ENCODE measurements around a stretch of chr7.

DNA sequence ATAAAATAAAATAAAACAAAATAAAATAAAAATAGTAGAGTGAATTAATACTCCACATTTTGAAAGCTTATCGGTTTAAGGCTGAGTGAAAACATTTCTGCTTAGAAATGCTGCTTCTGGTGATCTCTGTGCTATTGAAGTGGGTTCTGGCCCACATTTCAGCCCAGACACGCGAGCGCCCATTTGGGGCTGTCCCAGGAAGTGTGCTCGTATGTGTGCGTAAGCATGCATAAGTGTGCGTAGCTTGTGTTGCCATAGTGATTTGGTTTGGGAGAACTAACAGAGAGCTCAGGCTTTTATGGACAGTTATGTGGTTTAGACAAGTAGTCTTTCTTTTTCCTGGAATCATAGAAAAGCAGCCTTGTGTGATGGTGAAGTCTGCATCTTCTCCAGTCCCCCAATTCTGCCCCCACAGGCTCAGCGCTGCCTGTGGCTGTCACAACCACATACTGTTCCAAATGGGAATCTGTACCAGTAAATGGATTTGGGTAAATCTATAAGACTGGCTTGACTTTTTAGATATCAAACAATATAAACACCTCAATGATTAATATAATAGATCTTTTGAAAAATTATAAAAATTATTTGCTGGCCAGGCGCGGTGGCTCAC lies 29.8 kb upstream of the PURB start:
- RRBS: no CpG with 5 or more reads among the region's 10 CpGs

- RRBS: no CpG with 5 or more reads among the region's 9 CpGs
Measured at GRCh38 chr7:44981504-44982167, 2.8 kb upstream of the MYO1G start.

DNA sequence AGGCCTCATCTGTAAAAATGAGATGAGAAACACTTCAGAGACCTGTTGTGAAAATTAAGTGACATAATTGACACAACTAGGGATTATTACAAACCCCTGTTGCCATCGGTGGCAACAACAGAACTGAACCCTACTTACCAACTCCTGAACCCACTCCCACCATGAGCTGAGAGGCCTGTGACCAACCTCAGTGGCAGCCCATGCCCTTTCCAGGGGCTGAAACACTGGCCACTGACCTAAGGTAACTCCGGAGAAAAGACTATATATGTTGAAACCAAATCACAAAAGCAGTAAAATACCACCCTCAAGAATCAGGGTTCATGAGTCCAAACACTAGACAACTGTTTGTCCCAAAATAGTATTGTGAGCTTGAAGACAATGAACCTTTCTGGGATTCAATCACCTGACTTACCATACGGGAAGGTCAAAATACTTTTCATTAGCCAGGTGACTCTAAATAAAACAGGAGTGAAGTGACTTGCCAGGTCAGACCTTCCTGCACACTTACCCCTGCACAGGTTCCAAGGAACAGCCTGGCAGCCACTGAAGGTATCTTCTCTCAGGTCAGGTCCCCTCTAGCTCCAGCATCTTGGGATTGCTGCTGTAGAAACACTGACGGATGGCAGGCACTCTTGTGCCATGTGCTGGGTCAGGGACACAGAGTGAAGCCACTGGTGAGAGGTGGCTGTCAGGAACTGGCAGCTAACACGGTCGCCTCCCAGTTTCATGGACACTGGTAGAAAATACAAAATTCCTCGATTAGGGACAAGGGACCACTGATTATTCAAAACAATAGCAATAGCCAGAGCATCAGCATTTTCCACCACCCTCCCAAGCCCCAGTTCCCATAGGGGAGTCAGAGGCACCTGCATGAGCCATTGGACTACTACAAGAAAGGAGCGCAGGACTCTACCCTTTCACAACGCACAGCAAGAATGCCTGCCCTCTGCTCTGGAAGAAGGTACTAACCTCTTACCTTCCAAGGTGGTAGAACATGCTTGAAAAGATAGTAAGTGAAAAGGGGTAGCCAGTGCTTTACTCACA lies 4.8 kb upstream of the MYO1G start:
- RRBS: no CpG with 5 or more reads among the region's 9 CpGs

GRCh38 chr7:44985940-44987293 lies 7.6 kb upstream of the MYO1G start:
- RRBS: 0% methylated on average over 1 of the region's 78 CpGs

DNA sequence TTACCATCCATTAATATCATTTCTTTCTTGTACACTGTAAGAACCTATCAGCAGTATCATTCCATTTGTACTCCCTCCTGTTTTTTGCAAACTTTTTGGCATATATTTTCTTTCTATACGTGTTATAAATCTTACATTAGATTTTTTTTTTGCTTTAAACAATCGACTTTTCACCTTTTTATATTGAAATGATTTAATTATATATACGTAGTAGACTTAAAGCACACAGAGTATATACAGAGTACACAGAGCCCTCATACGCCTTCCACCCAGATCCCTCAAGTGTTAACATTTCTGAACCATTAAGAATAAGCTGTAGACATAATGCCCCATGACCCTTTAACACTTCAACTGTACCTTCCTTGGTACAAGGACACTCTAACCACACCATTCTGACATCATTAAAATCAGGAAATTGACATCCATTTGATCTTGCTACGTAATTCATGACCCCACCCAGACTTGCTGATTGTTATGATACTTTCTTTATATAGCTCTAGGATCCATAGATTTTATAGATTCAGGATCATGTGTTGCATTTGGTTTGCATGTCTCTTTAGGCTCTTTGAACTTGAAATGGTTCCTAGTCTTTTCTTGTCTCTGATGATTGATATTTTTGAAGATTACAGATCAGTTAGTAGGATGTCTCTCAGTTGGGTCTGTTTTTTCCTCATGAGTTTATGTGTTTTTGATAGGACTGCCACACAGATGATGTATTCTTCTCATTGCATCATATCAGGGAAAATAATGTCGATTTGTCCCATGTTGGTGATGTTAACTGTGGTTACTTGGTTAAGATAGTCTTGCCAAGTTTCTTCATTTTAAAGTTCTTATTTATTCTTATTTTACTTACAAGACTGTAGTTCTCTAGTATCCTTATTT lies 13.4 kb downstream of the CCM2 start:
- RRBS: no CpG with 5 or more reads among the region's 6 CpGs

GRCh38 chr7:45064918-45065369 lies 23.8 kb downstream of the NACAD start:
- RRBS: no CpG with 5 or more reads among the region's 4 CpGs

GRCh38 chr7:45148229-45148561 lies 9.4 kb upstream of the RAMP3 start:
- RRBS: no CpG with 5 or more reads among the region's 19 CpGs

GRCh38 chr7:45685141-45685872 lies 111.1 kb downstream of the ADCY1 start:
- RRBS: no CpG with 5 or more reads among the region's 5 CpGs

DNA sequence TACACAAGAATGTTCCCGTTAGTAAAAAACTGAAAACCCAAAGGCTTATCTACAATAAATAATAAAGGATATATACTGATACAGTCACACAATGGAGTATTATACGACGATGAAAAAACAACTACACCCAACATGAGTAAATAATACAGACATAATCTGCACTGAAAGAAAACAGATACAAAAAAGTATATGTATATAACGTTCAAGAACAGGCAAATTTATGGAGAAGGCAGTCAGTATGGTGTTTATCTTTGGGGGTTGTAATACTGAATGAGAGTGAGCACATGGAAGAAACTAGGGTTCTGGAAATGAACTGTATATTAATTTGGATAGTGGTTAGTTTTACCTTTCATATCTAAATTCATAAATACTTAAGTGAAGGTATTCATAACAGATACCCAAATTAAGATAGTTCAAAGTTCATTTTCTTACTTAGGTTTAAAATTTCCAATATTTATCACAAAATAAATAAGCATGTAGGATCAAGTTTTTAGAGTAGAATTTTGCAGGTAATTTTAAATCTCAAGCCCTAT lies 109.0 kb downstream of the CCDC201 start:
- RRBS: no CpG with 5 or more reads among the region's 4 CpGs

- RRBS: no CpG with 5 or more reads among the region's 10 CpGs
Measured at GRCh38 chr7:45890063-45891113, 2.1 kb downstream of the IGFBP1 start.

- RRBS: no CpG with 5 or more reads among the region's 16 CpGs
Measured at GRCh38 chr7:45916994-45917671, 3.9 kb downstream of the IGFBP3 start.

GRCh38 chr7:45977973-45978830 lies 57.1 kb upstream of the IGFBP3 start:
- RRBS: no CpG with 5 or more reads among the region's 11 CpGs

GRCh38 chr7:46153890-46154496 lies 232.9 kb upstream of the IGFBP3 start:
- RRBS: no CpG with 5 or more reads among the region's 4 CpGs

GRCh38 chr7:46220152-46220634 lies 299.1 kb upstream of the IGFBP3 start:
- RRBS: no CpG with 5 or more reads among the region's 7 CpGs

GRCh38 chr7:46557167-46557932 lies 636.3 kb upstream of the IGFBP3 start:
- RRBS: no CpG with 5 or more reads among the region's 9 CpGs

DNA sequence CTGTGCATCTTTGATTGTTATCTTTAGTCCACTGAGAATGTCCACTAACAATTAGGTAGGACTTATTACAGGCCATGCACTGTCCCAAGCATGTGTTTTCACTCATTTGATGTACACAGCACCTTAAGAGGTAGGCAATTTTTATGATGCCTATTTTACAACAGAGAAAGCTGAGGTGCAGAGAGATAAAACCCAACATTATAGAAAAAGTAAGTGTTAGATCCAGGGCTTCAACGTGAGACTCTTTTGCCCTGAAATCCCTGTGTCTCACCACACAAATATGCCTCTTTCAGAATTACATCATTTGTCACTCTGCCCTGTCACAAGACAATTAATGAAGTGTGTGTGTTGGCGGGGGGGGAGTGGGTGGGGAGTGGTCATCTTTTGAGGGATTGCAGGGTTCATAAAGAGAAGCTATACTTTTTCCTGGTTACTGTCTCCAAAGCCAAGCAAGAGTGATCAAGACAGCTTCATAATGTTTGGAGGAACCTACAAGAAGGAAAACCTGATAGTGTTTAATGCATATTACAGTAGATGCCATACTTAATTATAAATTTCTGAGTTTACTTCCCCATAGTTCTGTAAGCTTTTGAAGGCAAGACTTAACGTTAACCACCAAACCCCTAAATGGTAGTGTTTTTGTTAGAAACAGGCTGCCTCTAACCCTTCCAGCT lies 637.7 kb upstream of the IGFBP3 start:
- RRBS: no CpG with 5 or more reads among the region's 3 CpGs

GRCh38 chr7:46568955-46569743 lies 648.1 kb upstream of the IGFBP3 start:
- RRBS: no CpG with 5 or more reads among the region's 7 CpGs

DNA sequence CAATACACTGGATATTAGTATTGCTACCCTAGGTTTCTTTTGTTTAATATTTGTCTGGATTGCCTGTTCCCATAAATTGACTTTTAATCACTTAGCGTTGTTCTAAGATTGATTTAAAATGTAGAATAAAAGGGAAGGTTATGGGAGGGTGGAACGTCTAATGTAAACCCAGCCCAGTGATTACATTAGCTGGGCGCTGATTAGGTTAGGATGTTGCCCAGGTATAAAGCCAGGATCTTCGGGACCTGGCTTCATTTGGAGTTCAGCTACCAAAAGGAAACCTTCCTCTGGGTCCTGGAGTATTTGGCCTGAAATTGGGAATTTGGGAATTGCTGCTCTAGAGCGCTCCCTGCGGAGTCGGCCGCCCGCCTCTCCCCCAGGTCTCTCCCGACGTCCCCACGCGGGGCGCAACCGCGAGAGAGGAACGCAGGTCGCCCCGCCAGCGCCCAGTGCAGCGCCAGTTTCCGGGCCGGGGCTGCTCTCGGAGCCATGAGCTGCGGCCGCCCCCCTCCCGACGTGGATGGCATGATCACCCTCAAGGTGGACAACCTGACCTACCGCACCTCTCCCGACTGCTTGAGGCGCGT lies 529.5 kb downstream of the TNS3 start:
- RRBS: no CpG with 5 or more reads among the region's 32 CpGs

DNA sequence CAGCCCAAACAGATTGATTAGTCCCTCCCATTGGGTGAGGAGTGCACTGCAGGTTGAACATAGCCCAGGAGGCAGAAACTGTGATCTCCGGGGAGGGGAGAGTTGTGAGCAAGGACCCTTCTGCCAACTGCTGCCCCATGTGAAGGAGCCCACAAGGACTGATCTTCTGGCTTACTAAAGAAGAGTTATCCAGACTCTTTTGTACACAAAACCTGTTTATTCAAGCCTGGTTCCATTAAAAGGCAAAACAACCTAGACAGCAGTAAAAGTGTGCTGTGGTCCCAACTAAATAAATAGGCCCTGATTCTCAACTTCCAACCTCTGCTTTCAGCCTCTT lies 465.2 kb downstream of the TNS3 start:
- RRBS: no CpG with 5 or more reads among the region's 1 CpG

Measured in NB4 (cell line).